Body of pancreas (tissue), 2 donors: ENCODE results near the genes RAPGEF6 and IL3.

DNA sequence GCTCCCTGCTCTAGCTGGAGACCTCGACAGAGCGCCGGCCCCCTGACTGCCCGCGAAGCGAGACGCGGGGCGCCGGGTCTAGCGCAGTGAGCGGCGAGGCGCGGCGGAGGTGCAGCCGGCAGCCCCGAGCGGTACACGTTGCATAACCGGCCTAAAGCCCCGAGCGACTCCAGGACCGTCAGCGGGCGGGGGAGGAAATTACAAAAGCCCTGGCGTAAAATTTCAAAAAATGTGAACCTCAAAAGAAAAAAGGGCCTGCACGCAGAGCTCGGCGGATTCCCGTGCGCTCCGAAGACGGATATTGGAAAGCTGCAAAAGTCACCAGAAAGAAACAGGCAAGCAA, 340 bp downstream of the FBN2 start:
- PRO-cap: no peak
- RAMPAGE, long total RNA, 2 experiments: no peak in any of the 2 experiments

DNA sequence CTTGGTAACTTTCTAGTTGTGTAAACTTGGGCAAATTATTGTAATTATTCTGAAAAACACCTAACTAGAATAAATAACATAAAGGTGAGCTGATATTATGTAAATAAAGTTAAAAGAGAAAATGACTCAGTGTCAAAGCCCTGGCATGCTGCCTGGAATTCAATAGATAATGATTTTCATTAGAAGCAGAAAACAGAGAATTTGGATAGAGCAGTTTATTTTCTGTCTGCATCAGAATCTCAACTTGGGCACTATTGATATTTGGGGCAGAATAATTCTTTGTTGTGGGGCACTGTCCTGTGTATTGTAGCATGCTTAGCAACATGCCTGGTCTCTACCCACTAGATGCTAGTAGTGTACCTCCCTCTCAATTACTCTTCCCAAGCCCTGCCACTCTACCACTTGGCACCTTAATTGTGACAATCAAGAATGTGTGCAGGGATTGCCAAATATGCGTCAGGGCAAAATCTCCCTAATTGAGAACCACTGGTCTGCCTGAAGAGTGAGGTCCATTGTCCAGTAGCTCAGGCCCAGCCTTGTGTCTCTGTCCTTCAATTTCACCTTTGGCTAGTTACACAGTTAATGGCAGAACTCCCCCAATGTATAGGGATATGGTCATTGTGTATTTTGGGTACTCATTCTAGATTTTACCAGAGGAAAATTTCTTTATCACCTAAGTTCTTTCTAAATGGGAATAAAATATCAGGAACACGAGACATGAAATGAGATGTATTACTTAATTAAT, 44.5 kb upstream of the SLC27A6 start:
- PRO-cap: no peak
- RAMPAGE, long total RNA, 2 experiments: no peak in any of the 2 experiments

GRCh38 chr5:129440348-129441102, 19.6 kb upstream of the ADAMTS19 start:
- PRO-cap: unidirectional peak, minus-strand start at chr5:129440599; unidirectional peak, minus-strand start at chr5:129440662
- RAMPAGE, long total RNA, 2 experiments: start-site peak on the minus strand in 2 of 2 experiments, at chr5:129440586-129440803 at its widest, 31 to 74 reads per replicate

- PRO-cap: no peak
- RAMPAGE, long total RNA, 2 experiments: no peak in any of the 2 experiments
Measured at GRCh38 chr5:129461987-129462627, 2.0 kb downstream of the ADAMTS19 start.

DNA sequence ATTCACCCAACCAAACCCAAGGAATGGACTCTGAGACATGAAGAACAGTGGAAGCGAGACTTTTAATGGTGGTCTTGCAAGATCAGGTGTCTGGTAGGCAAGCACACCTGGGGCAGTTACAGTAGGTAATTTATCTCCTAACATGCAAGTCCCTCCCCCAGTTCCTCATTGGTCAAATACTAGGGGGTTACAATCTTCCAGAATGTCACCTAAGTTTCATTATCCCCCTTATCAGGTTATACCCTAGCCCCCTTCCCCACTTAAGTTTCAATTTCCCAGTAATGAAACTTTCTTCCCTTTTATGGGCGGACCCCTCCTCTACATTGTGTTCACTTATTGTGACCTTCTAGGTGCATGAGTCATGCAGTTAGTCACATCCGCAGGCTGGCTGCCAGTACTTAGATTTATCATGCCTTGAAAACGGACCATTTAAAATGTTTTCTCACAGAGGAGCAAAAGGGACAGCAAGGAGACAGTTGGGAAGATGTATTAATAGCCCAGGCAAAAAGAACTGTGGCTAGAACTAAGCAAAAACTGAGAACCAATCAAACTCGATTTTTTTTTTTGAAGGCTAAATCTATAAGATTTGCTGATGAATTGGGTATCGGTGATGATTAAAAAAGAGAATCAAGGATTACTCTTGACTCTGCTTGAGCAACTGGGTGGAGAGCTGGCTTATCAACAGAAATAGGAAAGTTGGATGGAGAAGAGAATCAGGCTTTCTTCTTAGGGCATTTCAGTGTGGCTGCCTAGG, 615.2 kb downstream of the HINT1 start:
- PRO-cap: no peak
- RAMPAGE, long total RNA, 2 experiments: no peak in any of the 2 experiments

DNA sequence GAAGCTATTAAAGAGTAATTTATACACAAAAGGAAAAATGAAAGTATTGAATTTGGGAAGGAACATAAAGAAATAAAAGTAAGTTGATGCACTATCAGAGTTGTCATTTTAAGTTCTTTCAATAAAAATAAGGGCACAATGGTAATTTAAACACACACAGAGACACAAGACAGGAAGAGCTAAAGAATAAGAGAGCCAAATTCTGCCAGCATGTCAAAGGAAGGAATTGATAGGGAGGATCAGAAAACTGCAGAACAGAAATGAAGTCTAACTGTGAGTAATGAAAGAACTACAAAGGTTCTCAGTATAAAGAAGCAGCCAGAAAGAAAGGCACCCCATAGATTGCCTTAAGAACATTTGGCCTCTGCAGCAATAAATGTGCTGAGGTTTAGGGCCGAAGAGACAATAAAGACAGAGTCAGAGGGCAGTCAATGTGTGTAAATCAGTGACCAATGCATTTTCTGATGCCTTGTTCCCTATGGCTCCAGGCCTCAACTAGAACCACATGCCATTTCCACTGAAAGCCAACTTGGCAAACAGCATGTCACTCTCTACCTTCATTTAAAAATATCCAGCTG, 281.1 kb downstream of the HINT1 start:
- PRO-cap: no peak
- RAMPAGE, long total RNA, 2 experiments: no peak in any of the 2 experiments

DNA sequence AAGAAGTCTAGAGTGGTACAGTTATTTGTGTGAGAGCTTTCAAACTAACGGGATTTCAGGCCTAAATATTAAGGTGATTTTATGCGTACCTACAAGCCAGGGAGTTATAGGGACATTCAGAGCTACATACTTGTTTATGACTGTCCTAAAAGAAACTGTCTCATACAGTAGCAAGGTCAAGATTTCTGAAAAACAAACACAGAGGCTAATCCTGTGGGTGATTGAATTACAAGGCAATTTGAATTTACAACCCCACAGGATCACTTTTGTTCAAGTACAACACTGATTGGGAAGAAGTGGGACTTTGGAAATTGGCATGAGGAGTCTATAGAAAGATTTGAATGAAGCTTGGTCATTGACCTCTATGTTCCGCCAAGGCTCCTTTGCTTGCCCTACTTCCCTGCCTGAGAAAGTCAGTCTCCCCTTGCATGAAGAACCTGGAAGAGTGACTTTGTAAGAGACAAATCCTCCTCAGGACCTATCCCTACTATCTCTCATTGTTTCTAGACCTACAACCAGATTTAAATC, 38.5 kb upstream of the CDC42SE2 start:
- PRO-cap: no peak
- RAMPAGE, long total RNA, 2 experiments: no peak in any of the 2 experiments

- PRO-cap: no peak
- RAMPAGE, long total RNA, 2 experiments: no peak in any of the 2 experiments
Measured at GRCh38 chr5:131277659-131278217, 13.9 kb downstream of the CDC42SE2 start.

GRCh38 chr5:131344655-131345068, 80.8 kb downstream of the CDC42SE2 start:
- PRO-cap: no peak
- RAMPAGE, long total RNA, 2 experiments: no peak in any of the 2 experiments

- PRO-cap: no peak
- RAMPAGE, long total RNA, 2 experiments: no peak in any of the 2 experiments
Measured at GRCh38 chr5:131504456-131504878, 130.6 kb downstream of the RAPGEF6 start.

DNA sequence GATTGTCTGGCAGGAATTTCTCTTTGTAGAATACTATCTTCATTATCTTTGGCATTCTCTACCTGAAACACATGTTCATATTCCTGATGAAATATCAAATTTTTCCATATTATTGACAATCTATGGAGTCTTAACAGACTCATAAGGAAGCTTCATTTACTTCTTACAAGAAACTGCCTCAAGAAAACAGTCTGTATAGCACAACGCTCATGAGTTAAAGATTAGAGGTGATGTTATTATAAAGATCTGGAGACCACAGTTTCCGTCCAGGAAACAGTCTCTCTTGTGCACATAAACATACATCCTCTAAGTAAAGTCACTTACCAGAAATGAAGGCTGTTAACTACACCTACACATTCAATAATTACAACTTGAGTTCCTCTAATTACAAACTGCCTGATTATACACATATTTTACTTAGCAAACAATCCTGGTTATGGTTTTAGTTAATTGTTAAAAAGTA, 86.9 kb downstream of the RAPGEF6 start:
- PRO-cap: no peak
- RAMPAGE, long total RNA, 2 experiments: no peak in any of the 2 experiments

- PRO-cap: bidirectional peak, plus-strand start at chr5:131635398, minus-strand start at chr5:131635213
- RAMPAGE, long total RNA, 2 experiments: start-site peak on the minus strand in 1 of 2 experiments, at chr5:131635214-131635234 at its widest, 229 reads per replicate
Measured at GRCh38 chr5:131634503-131635278, at the start of gene RAPGEF6. RAPGEF6 (minus strand) TSS chr5:131635229.

GRCh38 chr5:131660852-131661795, 26.1 kb upstream of the RAPGEF6 start:
- PRO-cap: no peak
- RAMPAGE, long total RNA, 2 experiments: no peak in any of the 2 experiments

GRCh38 chr5:131728784-131729299, 68.0 kb downstream of the FNIP1 start:
- PRO-cap: no peak
- RAMPAGE, long total RNA, 2 experiments: no peak in any of the 2 experiments

GRCh38 chr5:131765959-131766577, 30.7 kb downstream of the FNIP1 start:
- PRO-cap: no peak
- RAMPAGE, long total RNA, 2 experiments: start-site peak on the minus strand in 1 of 2 experiments, at chr5:131766067-131766210 at its widest, 11 reads per replicate

GRCh38 chr5:132060382-132060803, at the start of gene IL3:
IL3 (plus strand) TSS chr5:132060655.
- PRO-cap: no peak
- RAMPAGE, long total RNA, 2 experiments: no peak in any of the 2 experiments

DNA sequence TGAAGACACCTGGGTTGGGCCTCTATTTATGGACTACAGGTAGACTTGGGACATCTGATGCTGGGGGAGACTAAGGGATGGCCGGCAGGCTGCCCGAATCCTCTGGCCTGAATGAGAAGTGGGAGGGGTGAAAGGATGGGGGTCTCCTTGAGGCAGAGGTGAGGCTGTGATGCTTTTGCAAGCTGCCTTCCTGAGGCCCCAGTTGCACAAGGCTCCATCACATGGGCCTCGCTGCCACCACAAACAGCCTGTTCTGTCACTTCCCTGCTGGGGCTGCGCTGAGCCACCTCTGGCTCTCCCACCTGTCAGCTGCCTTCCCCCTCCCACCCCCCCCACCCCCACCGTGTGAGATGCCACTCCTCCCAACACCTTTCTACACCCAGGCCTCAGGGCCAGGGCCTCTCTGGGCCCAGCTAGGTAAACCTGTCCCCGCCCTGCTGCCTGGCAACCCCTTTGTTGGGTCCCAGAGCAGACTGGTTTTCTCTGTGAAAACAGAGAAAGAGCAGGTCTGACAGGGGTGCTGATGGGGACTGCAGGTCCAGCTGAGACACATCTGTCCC, 4.5 kb upstream of the PDLIM4 start:
- PRO-cap: no peak
- RAMPAGE, long total RNA, 2 experiments: no peak in any of the 2 experiments

GRCh38 chr5:132301915-132302346, 7.7 kb downstream of the SLC22A4 start:
- PRO-cap: no peak
- RAMPAGE, long total RNA, 2 experiments: no peak in any of the 2 experiments

DNA sequence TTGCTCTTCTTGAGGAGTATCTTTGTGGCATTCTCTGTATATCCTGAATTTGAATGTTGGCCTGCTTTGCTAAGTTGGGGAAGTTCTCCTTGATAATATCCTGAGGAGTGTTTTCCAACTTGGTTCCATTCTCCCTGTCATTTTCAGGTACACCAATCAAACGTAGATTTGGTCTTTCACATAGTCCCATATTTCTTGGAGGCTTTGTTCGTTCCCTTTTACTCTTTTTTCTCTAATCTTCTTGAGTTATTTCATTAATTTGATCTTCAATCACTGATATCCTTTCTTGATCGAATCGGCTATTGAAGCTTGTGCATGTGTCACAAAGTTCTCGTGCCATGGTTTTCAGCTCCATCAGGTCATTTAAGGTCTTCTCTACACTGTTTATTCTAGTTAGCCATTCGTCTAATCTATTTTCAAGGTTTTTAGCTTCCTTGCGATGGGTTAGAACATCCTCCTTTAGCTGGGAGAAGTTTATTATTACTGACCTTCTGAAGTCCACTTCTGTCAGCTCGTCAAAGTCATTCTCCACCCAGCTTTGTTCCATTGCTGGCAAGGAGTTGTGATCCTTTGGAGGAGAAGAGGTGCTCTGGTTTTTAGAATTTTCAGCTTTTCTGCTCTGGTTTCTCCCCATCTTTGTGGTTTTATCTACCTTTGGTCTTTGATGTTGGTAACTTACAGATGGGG, 21.1 kb upstream of the SLC22A5 start:
- PRO-cap: no peak
- RAMPAGE, long total RNA, 2 experiments: no peak in any of the 2 experiments

GRCh38 chr5:132385015-132385507, 15.6 kb downstream of the SLC22A5 start:
- PRO-cap: no peak
- RAMPAGE, long total RNA, 2 experiments: no peak in any of the 2 experiments